Testis (tissue), 5 donors: ENCODE results near the genes RAX2 and EEF2.

DNA sequence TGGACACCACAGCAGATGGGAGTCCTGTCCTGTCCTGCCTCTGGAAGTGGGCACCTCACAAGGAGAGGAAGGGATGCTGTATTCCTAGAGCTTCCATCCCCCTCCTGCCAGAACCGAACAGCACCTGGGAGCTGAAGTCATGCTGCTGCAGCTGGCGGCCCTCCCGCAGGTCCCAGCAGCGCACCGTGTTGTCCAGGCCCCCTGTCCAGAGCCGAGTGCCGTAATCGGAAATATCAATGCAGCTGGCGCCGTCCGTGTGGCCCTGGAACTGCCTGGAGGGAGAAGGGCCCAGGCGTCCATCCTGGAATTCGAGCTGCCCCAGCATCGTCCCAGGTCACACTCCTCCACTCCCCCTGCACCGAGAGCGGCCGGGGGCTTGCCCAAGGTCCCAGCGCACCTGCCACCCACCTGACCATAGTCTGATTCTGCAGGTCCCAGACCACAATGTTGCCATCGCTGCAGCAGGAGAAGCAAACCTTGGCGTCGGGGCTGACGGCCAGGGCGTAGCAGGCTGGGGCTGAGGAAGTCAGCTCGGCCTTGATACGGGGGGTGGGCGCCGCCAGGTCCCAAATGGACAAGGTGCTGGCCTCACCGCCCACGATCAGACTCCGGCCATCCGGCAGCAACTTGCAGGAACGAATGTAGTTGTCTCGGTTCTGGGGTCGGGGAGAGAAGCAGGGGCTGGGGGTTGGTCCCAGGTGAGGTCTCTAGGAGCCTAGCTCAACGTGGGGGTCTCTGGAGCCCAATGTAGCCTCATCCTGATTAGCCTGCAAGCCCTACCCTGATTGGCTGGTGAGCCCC, 23.6 kb downstream of the TLE2 start:
- PRO-cap, 3 experiments, result no peak in any of the 3 experiments
- RAMPAGE, long total RNA, 2 experiments, result no peak in any of the 2 experiments
- RRBS, result no CpG with 5 or more reads among the region's 35 CpGs

- PRO-cap, 3 experiments, result peak in 2 of 3 experiments; most common plus-strand start chr19:3098657 (in 1); most common minus-strand start chr19:3098646 (in 2)
- RAMPAGE, long total RNA, 2 experiments, result no peak in any of the 2 experiments
- RRBS, result 66% methylated on average over 15 of the region's 47 CpGs
These were observed 4.5 kb downstream of the GNA11 start for GRCh38 chr19:3098397-3099381.

GRCh38 chr19:3104485-3104913, 10.3 kb downstream of the GNA11 start:
- PRO-cap, 3 experiments, result no peak in any of the 3 experiments
- RAMPAGE, long total RNA, 2 experiments, result no peak in any of the 2 experiments
- RRBS, result no CpG with 5 or more reads among the region's 12 CpGs

- PRO-cap, 3 experiments, result no peak in any of the 3 experiments
- RAMPAGE, long total RNA, 2 experiments, result no peak in any of the 2 experiments
- RRBS, result no CpG with 5 or more reads among the region's 21 CpGs
These were observed 2.2 kb downstream of the S1PR4 start for GRCh38 chr19:3180706-3181218.

- PRO-cap, 3 experiments, result no peak in any of the 3 experiments
- RAMPAGE, long total RNA, 2 experiments, result no peak in any of the 2 experiments
- RRBS, result 91% methylated on average over 3 of the region's 18 CpGs
These were observed 30.8 kb upstream of the NFIC start for GRCh38 chr19:3335265-3336317.

GRCh38 chr19:3357402-3357869, 8.9 kb upstream of the NFIC start:
- PRO-cap, 3 experiments, result no peak in any of the 3 experiments
- RAMPAGE, long total RNA, 2 experiments, result no peak in any of the 2 experiments
- RRBS, result no CpG with 5 or more reads among the region's 12 CpGs

DNA sequence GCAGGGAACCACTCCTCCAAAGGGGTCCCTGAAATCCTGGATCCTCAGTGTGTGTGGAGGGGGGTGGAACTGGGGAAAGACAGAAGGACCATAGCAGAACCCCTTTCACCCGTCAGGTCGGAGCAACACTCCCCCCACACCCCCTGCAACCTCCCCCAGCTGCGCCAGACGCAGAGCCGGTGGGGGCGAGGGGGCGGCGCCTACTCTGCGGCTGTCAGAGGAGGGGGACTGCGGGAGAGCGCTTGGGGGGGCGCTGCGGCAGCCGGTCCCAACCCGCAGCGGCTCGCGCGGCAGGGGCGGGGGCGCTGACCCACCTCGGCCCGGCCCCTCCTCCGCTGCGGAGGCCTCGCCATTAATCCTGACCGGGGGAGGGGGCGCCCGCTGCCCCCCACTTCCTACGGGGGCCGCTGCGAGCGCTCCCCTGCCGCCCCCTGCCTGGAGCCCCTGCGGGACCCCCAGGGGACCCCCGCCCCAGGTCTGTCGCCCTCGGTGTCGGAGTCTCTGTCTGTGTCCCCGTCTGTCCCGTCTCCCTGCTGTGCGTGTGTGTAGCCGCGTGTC, 8.0 kb upstream of the NFIC start:
- PRO-cap, 3 experiments, result no peak in any of the 3 experiments
- RAMPAGE, long total RNA, 2 experiments, result no peak in any of the 2 experiments
- RRBS, result 2% methylated on average over 19 of the region's 44 CpGs

GRCh38 chr19:3365062-3365842, 1.1 kb upstream of the NFIC start:
- PRO-cap, 3 experiments, result no peak in any of the 3 experiments
- RAMPAGE, long total RNA, 2 experiments, result no peak in any of the 2 experiments
- RRBS, result no CpG with 5 or more reads among the region's 10 CpGs

- PRO-cap, 3 experiments, result peak in 3 of 3 experiments; most common minus-strand start chr19:3459110 (in 3)
- RAMPAGE, long total RNA, 2 experiments, result no peak in any of the 2 experiments
- RRBS, result no CpG with 5 or more reads among the region's 19 CpGs
These were observed 21.6 kb downstream of the SMIM24 start for GRCh38 chr19:3458532-3459278.

DNA sequence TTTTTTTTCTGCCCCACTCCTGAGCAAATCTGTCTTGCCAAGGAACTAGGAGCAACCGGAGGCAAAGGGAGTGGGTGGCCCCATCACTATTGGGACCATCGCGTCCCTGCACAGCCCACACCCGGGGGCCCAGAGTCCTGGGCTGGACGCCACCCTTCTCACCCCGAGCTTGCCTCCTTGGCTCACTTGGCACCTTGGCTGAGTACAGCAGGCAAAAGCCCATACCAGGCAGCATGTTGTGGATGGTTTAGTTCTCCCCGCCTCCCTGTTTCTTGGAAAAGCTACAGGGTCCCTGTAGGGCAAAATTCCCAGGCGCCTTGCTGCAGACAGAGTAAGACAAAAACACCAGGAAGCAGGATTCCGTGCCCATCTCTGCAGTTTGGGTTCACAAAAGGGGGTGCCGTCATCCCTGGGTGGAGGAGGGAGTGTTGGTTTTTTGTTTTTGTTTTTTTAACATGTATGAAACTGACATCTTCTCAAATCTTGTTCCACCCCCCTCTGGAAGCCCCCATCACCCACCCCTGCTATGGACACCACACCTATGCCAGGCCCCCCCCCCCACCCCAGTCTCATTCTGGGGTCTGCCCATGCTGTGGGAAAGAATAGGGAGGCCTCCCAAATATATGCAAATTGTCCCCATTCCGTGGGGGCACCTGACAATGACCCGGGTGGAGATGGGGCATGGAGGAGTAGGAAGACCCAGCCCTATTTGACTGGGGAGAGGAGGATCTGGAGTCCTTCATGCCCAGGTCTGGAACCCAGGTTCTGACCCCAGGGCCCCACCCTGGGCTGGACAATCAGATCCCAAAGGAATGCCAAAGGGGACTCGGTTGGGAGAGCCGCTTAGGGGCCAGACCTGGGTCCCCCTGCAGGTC, 13.4 kb downstream of the SMIM24 start:
- PRO-cap, 3 experiments, result no peak in any of the 3 experiments
- RAMPAGE, long total RNA, 2 experiments, result no peak in any of the 2 experiments
- RRBS, result 66% methylated on average over 4 of the region's 14 CpGs

- PRO-cap, 3 experiments, result no peak in any of the 3 experiments
- RAMPAGE, long total RNA, 2 experiments, result start-site peak on the plus strand in 1 of 2 experiments, at chr19:3535512-3535697 at its widest, 47 reads per replicate
- RRBS, result 94% methylated on average over 11 of the region's 48 CpGs
These were observed 3.7 kb upstream of the TEKTIP1 start for GRCh38 chr19:3534800-3536096.

DNA sequence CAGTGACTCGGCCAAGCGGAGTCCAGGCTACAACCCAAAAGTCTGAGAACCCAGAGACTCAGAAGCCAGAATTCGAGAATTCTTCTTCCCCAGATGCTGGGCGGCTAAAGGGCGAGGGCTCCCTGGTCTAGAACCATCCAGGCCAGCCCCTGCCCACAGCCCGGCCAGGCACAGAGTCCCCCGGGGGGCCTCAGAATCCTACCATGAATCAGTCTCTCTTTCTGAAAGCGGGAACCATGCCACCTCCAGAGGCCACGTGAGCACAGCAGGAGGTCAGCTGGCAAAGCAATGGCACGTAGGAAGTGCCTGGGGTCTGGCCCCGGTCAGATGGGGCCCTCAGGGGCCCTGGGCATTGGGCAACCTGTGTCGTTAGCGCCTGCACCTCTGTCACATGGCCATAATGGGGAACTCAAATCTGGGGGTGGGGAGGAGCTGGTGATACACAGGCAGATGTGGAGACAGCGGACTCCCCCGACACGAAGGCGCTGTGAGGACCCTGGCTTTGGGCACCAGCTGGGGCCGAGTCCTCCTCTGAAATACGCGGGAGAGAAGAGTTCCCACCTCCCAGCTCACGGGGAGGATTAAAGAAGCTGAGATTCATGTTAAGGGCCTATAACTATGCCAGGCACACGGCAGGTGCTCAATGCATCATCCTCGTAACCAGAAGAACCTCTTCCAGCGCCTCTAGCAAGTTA, 8.7 kb downstream of the MFSD12 start:
- PRO-cap, 3 experiments, result no peak in any of the 3 experiments
- RAMPAGE, long total RNA, 2 experiments, result no peak in any of the 2 experiments
- RRBS, result no CpG with 5 or more reads among the region's 24 CpGs

DNA sequence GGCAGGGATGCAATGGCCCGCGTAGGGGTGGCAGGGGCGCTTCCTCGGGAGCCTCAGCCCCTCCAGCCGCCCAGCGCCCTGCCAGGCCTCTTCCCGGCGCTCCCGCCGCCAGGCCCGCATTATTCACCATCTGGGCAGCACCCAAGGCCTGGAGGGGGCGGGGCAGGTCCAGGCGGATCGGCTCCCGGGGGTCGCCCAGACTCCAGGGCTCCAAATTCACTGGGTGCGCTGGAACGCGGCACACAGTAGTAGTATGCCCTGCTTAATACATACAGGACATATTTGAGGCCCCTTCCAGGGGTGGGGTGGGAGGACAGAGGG, 320 bp upstream of the TBXA2R start:
- PRO-cap, 3 experiments, result peak in 2 of 3 experiments; most common plus-strand start position 137 of the sequence (in 1); most common minus-strand start position 95 of the sequence (in 2)
- RAMPAGE, long total RNA, 2 experiments, result no peak in any of the 2 experiments
- RRBS, result 1% methylated on average over 13 of the region's 19 CpGs

DNA sequence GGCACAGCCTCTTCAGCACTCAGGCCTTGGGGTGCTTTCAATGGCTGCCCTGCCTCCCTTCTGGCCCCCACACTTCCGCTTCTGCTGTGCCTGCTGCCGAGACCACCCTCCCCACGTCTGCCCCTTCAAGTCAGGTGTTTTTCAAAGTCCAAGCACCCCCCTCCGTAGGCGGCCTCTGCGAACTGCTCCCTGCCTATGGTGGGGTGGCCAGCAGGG, 9.6 kb upstream of the CACTIN start:
- PRO-cap, 3 experiments, result no peak in any of the 3 experiments
- RAMPAGE, long total RNA, 2 experiments, result no peak in any of the 2 experiments
- RRBS, result no CpG with 5 or more reads among the region's 6 CpGs

GRCh38 chr19:3683927-3684664, 16.2 kb downstream of the PIP5K1C start:
- PRO-cap, 3 experiments, result peak in 2 of 3 experiments; most common plus-strand start chr19:3684059 (in 2)
- RAMPAGE, long total RNA, 2 experiments, result no peak in any of the 2 experiments
- RRBS, result 65% methylated on average over 5 of the region's 21 CpGs

DNA sequence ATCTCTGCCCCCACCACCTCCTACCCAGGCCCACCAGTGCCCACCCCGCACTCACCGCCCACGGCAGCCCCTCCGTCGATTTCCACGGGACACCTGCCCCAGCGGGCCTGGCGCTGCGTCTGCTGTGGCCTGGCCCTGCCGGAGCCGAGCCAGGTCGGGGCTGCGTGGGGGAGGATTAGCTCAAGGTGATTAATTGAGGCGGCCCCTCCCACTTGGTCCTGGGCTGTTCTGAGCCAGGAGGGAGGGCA, at the start of gene RAX2:
RAX2 (minus strand) TSS at position 121 of the 248 bp plus-strand sequence.
- PRO-cap, 3 experiments, result no peak in any of the 3 experiments
- RAMPAGE, long total RNA, 2 experiments, result no peak in any of the 2 experiments
- RRBS, result no CpG with 5 or more reads among the region's 14 CpGs

- PRO-cap, 3 experiments, result no peak in any of the 3 experiments
- RAMPAGE, long total RNA, 2 experiments, result no peak in any of the 2 experiments
- RRBS, result no CpG with 5 or more reads among the region's 13 CpGs
These were observed 808 bp downstream of the MATK start for GRCh38 chr19:3785456-3785690.

GRCh38 chr19:3984734-3985752, at the start of gene EEF2:
EEF2 (minus strand) TSS chr19:3985463.
- PRO-cap, 3 experiments, result peak in 3 of 3 experiments; most common plus-strand start chr19:3985190 (in 3); most common minus-strand start chr19:3985101 (in 3)
- RAMPAGE, long total RNA, 2 experiments, result start-site peak on the minus strand in 2 of 2 experiments, at chr19:3985406-3985466 at its widest, 7,162 to 9,205 reads per replicate
- RRBS, result under 1% methylated on average over 26 of the region's 93 CpGs

DNA sequence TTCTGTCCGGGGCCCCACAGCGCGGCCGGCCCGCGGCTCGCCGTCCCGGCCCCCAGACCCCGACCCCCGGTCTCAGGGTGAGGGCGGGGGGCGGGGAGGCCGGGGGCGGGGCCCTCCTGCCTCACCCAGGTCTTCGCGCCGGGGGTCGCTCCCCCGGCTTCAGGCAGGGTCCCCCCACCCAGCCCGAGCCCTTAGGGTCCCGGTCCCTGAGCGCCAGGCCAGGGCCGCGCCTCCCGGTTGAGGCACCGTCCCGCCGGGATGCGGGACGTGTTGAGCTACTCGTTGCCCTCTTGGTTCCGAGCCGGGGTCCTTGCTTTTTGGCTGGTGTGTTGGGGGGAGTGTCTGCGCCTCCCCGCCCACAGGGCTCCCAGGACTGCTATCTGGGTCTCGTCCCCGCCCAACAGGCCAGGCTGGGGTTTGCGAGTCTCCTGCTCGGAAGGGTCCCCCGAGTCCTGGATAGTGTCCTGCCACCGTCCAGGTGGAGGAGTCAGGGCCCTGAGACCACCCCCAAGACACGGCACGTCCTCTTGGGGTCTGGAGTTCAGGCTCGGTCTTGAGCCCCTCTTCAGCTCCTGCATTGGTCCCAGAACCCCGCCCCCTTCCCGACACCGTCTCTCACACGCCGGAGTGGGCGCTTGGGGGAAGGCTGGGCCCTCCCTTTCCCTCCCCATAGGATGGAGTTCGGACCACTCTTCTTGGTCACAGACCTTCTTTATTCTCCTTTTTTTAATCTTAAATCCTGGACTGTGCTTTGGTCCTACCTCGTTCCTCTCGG, 517 bp downstream of the PIAS4 start:
- PRO-cap, 3 experiments, result peak in 1 of 3 experiments; most common minus-strand start position 601 of the sequence (in 1)
- RAMPAGE, long total RNA, 2 experiments, result no peak in any of the 2 experiments
- RRBS, result 3% methylated on average over 14 of the region's 54 CpGs

- PRO-cap, 3 experiments, result no peak in any of the 3 experiments
- RAMPAGE, long total RNA, 2 experiments, result no peak in any of the 2 experiments
- RRBS, result no CpG with 5 or more reads among the region's 28 CpGs
These were observed 7.4 kb downstream of the PIAS4 start for GRCh38 chr19:4014606-4015709.